H7 (cell line): ENCODE data around the gene SNX11.

DNA sequence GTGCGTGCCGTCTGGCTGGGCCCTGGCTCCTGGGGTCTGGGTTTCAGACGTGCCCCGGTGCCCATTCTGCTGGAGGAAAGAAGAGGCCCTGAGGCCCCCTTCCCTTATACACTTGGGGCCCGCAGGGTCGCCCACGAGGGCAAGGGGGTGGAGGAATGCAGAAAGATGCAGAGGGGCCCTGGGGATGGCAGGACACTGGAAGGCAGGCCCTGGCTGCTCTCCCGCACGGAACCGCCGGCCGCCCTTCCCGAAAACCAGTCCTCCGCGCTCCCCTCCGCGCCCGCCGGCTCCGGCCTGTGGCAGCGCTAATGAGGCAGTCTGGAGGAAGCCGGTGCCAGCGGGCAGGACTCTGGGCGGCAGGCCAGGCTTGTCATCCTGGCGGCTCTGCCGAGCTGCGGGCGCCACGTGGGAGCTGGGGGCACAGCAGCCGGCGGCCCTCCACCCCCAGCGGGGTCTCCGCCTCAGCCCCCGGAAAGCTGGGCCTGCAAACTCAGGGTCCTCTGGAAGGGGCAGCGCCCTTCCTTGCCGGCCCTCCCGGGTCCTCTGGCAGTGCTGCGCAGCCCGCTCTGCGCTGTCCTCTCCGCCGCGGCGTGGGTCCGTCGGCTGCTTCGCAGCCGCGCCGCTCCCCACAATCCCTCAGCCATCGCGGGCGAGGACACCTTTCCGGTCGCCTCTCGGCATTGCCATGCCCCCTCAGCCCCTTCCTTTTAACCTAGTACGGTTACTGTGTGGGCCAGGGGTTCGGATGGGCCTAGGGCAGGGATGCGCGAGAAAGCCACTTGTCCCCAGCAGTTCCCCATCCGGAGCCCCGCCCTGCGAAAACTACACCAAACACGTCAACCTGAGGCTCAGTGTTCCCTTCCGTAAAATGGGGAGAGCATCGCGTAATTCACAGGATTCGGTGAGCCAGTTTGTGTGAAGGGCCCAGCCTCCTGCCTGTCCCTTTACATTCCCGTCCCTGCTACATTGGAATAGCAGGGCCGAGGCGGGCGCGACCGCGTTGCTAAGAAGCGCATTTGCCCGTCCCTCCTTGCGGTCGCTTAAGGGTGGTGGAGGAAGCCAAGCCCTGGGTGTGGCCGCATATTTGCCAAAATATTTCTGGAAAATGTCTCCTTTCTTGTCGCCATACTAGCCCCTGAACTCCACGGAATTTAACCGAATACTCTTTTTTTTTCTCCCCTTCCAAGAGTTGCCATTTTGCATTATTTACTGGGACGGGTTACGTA, 13.5 kb downstream of the COPZ2 start:
- RAMPAGE, long total RNA = no peak

GRCh38 chr17:48057949-48058644, 9.9 kb downstream of the NFE2L1 start:
- RAMPAGE, long total RNA = no peak

DNA sequence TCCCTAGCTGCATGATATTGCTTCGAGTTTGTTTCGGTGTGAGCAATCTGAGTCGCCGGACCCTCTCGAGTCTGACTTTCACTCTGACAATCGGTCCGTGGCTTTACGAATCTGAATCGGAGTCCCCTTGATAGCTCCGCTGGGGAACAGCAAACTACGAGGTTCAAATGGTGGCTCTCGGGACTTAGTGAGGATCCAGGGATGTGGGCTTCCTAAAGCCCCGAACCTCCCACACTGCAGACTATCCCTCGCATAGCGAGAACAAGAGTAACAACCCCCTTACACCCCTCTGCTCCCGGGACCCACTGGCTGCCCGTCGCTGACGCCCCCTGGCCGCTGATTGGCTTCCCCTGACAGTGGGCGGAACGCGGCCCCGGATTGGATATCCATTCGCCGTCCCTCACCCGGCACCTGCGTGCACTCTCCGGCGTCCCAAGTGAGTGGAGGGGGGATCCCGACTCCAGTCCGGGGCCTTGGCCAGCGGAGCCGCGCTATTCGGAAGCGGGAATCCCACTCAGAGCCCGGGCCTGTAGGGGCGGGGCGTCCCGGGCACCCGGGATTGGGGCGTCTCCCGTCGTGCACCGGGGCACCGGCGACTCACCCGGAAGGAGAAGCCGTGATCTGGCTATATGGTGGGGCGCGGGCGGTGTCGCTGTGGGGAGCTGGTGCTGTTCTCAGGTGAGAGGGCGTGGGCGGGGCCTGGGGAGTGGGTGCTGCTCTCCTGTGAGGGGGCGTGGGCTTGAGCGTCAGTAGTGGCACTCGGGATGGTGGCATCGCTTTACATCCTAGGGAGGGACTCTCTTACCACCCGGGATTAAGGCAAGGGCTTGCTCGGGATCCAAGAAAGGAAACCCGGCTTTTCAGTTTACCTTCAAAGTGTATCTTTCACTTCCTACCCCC, at the start of gene SNX11:
Gene SNX11 (plus strand): TSS at position 606 of the 900 bp plus-strand sequence.
- RAMPAGE, long total RNA = no peak

GRCh38 chr17:48240950-48241457, 133.4 kb downstream of the SNX11 start:
- RAMPAGE, long total RNA = no peak

DNA sequence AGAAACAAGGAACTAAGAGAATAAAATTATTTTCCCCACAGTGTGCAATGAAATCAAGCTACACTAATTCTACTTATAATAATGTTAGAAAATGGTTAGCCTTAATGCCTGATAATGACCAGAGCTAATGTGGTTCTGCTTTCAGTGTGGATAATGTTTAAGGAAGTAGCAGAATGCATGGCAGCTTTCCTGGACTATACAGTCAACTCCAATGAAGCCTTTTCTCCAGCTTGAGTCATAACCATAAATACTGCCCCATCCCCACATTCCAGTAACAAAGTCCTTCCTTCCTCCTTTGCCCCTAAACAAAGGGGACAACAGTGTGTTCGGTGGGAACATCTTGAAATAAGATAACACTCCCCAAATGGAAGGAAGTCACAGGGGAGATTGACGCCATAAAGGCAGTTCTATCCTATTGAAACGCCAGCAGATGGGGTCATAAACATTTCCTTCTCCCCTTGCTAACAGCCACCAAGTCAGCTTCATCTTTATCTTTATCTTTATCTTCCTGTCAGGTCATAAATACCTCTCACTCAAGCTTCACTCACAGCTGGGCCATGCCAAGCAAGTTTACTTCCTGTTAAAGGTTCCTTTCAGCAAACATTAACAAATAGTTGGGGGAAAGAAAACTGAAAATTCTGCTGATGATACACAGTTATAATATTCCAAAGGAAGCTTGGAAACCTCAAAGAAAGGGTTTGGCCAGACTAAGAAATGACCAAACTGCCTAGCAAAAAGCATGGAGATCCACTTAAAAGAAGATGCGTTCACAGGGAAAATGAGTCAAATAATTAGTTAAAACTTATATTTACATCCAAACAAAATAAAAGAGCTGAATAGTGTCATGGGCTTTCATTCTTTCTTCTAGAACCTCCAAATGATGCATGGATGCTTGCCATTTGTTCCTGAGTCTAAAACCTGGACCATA, 136.7 kb downstream of the SNX11 start:
- RAMPAGE, long total RNA = no peak

GRCh38 chr17:48545671-48546910, 1.2 kb upstream of the HOXB2 start:
- RAMPAGE, long total RNA = no peak

DNA sequence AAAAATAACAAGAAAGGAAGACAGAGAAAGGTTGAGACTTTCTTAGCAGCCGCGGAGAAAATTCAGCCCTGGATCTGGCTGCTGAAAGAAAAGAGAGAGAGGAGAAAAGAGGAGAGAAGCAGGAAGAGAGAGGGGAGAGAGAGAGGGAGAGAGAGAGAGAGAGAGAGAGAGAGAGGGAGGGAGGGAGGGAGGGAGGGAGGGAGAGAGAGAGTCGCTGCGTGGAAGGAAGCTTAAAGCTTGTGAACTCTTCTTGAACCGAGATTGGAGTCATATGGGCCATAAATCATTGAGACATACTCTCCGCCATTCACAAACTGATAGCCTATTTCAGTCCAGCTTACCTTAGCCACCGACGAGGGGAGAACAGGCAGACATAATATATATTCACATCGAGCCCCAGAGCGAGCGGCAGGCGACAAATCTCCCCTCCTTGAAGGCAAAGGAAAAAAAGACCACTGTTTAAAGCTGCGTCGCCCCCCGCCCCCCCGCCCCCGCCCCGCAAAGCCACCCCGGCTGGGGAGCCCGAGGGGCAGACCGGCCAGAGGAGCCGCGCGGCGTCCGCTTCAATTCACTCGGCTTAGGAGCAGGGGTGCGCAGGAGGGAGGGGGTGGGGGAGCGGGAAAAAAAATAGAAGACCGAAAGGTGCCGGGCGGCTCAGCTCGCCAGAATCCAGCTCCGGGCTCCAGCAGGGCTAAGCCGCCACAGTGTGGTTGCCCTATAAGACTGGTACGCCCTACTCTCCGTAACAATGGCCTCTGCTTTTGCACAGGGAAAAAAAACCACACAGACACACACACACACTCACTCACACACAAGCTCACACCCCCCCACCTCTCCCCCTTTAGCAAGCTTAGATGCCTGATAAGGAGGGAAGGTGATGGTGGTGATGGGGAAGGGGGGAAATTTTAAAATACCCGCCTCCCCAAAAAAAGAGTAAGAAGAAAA, 10.6 kb upstream of the HOXB2 start:
- RAMPAGE, long total RNA = no peak

DNA sequence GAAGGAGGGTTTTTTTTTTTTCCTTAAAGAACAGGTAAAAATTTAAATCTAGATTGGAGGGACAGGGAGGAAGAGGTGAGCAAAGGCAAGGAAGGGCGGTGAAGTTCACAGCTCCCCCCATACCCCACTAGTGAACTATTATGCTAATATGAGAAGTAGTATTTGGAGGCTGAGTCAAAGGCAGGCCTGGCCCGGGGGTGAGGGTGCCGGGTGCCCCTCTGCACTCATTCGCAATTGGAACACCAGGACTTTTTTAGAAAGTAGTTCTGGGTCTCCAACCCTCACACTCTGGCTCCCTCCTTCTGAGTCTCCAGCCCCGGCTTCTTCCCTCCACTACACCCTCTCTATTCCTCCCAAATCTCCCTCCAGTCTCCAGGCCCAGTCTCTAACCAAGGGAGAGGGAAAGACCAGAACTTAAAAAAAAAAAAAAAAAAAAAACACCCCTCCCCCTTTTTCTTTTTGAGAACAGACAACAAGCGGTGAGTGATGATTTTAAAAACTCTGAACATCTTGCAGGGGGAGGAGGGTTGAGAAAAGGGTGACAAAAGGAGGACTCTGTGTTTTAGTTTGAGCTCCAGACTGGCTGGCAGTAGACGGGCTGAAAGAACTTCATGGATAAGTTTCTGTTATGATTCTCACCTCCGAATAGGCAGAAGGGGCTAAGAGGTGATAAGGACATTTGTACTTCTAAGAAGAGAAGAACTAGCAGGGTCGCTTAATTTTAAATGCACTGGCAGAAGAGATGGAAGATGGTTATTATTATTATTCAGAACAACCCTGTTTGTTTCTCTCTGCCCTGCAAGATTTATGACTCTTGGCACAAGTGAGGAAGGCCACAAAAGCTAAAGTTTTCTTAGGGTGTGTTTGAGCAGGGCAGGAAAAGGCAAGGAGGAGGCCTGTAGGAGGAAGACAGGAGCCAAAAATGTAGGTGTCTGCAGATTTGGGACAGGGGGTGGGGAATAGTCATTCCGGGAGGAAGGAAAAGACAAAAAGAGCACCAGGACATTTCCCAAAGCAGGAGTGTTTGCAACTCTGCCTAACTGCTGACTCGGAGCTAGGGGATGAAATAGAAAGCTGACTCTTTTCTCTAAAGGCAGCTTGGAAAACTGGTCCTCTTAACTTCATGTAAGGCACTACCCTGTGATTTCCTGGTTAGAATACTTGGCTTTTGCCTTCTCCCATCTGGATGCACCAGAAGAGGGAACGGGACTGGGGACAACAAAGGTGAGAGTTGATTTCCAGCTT, 11.6 kb upstream of the HOXB2 start:
- RAMPAGE, long total RNA = no peak

DNA sequence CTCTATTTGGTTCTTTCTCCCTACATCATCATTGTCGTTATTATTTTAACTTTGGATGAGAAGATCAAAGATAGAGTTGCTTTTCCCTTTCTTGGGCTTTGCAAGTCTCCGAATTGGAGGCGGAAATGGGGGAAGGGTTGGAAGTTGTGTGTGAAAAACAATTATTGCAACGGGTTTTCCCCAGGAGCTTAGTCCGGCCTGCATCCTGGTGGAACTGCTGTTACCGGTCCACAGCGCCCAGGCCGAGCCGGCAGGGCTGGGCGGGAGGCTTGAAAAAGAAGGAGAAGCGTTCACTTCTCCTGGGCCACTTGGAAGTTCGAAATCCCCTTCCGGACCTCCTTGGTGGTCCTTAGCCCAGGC, 639 bp upstream of the HOXB5 start:
- RAMPAGE, long total RNA = no peak

DNA sequence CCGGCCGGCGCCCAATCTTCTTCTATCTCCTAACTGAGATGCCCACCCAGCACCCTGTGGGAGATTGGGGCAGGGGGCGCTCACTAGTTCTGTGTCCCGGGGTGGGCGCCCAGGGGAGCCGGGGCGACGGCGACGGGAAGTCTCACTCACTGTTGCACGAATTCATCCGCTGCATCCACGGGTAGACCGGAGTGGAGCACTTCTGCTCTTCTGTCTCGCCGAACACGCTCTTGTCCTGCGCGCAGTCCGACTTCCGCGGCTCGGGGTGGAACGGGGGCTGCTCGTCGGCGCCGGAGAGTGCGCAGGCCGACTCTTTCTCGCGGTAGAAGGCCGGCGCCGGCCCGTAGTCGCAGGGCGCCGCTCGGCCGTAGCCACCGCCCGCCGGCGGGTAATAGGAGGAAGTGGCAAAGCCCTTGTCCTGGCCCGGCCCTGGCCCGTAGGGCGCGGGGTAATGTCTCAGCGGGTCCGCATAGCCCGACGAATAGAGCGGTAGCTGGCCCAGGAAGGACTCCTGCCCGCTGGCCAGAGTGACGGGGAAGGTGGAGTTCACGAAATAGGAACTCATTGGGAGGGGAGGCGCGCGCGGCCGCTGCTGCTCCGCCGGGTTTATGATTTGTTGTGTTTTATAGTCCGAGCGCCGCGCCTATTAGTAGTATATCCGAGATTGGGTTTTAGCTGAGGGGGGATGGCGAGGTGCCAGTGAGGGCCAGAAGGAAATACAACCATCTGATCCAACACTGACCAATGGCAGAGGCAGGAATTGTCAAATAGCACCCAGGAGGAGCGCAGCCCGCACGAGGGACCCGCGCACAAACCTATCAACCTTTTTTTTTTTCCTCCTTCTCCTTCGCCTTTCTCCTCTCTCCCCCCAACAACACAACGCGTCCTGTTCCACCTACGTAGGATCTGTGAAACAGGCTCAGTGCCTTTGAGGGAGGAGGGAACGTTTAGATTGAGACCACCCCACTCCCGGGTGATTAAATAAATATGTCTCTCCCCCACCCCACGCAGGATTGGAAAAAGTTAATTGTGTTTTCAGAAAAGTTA, 4.3 kb upstream of the HOXB5 start:
- RAMPAGE, long total RNA = no peak

- RAMPAGE, long total RNA = no peak
Measured at GRCh38 chr17:48607602-48608184, 2.9 kb upstream of the HOXB6 start.

- RAMPAGE, long total RNA = no peak
Measured at GRCh38 chr17:48626409-48627068, 381 bp upstream of the HOXB9 start.

DNA sequence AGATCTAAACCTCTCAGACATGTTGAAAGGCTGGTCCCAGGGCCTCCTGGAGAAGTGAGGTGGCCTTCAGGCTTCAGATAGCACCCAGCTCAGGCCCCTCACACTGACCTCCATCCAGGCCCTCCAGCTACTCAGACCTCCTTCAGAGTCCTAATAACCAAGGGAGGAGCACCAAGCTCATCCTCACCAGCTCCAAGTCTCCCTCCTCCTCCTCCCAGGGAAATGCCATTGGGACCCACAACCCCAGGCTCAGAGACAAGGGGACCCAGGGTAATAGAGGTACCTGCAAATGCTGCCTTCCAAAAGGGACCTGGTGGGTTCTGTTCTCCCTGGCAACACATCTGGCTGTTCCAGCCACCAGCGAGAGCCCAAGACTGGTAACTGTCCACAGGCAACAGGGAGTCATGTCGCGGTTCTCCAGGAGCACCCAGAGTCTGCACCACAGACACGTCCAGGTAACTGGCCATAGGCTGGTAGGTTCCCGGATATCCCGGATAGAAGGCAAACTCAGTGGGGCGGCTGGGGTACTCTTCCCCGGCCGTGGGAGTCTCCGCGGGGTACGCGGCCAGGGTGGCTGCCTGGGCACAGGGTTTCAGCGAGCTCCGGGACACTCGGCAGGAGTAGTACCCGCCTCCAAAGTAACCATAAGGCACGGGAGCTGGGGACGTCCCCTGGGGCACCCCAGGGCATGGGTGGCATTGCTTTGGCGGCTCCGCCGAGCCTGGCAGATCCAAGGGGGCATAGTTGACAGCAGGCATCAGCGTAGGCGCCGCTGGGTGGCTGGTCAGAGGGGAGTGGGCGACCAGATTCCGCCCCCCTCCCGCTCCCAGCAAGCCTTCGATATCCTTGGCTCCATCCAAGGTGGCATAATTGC, 603 bp downstream of the HOXB13 start:
- RAMPAGE, long total RNA = no peak

GRCh38 chr17:48847866-48848584, 17.2 kb downstream of the CALCOCO2 start:
- RAMPAGE, long total RNA = no peak

GRCh38 chr17:48872036-48872450, 20.5 kb upstream of the ATP5MC1 start:
- RAMPAGE, long total RNA = no peak

DNA sequence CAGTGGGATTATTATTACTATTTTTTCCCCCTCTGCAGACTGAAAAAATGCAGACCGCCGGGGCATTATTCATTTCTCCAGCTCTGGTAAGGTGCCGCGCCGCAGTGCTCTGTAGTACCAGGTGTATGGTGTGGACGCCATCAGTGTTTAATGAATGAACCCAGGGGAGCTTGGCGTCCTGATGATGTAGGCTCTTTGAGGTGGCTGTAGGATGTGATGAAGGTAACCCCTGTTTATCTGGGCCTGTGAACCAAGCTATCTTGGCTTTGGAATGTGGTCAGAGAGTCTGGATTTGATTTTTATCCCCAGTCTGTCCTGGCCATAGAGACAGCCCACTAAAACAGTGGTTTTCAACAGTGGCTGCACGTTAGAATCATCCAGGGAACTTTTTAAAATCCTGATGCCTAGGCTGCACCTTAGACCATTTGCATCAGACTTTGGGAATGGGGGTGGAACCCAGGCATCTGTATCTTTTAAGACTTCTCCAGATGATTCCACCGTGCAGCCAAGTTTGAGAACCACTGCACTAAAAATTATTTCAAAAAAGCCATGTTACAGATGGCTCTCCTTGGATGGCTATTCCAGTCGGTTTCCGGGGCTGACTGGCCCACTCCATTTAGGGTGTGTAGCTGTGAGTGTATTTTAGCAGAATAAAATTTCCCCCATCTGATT, 920 bp downstream of the ATP5MC1 start:
- RAMPAGE, long total RNA = no peak

DNA sequence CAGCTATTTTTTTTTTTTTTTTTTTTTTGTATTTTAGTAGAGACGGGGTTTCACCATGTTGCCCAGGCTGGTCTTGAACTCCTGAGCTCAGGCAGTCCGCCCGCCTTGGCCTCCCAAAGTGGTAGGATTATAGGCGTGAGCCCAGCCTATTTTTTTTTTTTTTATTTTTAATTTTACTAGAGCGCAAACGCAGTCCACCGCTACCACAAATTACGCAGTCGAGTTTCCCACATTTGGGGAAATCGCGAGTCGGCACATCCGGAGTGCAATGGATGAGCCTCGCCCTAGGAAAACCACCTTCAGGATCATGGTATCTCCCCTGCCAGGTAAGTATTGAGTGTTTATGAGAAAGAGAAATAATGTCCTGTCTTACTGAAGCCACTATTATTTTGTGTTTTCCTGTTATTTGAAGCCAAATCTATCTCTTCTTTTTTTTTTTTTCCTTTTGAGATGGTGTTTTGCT, 4.6 kb upstream of the SNF8 start:
- RAMPAGE, long total RNA = no peak

- RAMPAGE, long total RNA = start-site peak on the minus strand at chr17:48961646-48961671, 15 reads
Measured at GRCh38 chr17:48961481-48962052, 6.8 kb downstream of the GIP start.

- RAMPAGE, long total RNA = no peak
Measured at GRCh38 chr17:48998158-48998489, 939 bp downstream of the IGF2BP1 start.

DNA sequence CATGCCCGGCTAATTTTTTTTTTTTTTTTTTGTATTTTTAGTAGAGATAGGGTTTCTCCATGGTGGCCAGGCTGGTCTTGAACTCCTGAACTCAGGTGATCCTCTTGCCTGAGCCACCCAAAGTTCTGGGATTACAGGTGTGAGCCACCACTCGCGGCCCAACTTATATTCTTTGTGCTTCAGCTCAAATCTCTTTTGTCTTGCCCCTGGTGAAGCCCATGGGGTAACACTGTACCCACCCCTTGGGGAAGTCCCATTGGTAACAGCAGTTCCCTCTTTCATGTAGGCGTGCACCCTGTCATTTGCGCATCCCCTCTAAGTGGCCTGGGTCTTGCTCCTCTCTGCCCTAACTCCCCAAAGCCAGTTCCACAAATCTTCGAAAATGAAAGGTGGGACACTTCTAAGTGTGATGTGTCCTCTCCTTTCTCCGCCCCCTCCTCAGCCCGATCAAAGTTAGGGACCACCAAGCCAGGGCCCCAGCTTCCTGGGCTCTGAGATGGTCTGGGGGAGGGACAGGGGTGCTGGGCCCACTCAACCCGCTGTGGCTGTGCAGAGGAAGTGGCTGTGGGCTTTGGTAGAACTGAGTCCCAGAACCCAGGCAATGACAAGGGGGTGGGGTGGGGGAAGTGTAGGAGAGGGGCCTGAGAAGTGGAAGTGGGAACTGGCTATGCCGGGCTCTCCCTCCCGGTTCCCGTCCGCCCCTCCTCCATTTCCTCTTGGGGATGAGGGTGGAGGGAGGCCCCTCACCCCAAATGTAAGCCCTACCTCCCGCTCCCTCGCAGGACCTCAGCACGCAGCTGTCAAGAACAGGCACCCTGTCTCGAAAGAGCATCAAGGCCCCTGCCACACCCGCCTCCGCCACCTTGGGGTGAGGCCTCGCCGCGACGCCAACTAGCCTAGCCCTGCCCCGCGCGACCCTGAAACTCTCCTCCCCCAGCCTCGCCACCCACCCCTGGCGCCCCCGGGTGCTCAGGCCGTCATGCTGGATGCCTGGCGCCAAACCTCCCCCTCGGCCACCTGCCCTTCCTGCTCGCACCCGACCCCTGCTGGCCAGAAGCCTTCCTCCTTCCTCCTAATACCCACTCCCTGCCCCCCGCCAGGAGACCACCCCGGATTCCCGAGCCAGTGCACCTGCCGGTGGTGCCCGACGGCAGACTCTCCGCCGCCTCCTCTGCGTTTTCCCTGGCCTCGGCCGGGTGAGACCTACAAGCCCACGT, 8.7 kb downstream of the ABI3 start:
- RAMPAGE, long total RNA = no peak